ENCODE data around the genes MYO7A and CLNS1A.

DNA sequence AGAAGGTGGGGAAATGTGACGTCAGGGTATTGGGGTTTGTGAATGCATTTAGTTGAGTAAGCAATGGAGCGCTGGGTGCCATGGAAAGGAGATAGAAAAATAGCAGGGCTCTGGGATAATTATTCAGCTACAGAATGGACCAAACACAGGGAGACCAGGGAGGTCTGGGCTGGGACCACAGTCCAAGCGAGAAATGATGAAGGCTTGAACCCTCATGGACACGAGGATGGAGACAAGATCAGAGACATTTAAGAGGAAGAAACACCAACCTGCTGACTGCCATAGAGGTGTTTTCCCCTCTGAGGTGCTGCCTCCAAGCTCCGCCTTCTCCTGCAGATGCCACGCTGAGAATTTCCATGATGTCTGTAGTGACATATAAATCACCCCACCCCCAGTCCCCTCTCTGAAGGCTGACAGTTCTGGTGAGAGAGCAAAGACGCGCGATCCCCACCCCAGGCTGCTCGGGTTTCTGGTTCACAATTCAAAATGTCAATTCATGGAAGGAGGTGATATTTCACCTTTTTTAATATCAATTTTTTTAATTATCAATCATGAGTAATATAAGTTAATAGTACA, 28.3 kb downstream of the LRRC32 start:
- CAGE, long polyA plus RNA: no peak
- RRBS: no CpG with 5 or more reads among the region's 10 CpGs

GRCh38 chr11:76669734-76670520, 620 bp downstream of the LRRC32 start:
- CAGE, long polyA plus RNA: no peak
- RRBS: 11% methylated on average over 6 of the region's 29 CpGs

GRCh38 chr11:76781734-76782527, 1.2 kb upstream of the TSKU start:
- CAGE, long polyA plus RNA: no peak
- RRBS: no CpG with 5 or more reads among the region's 5 CpGs

DNA sequence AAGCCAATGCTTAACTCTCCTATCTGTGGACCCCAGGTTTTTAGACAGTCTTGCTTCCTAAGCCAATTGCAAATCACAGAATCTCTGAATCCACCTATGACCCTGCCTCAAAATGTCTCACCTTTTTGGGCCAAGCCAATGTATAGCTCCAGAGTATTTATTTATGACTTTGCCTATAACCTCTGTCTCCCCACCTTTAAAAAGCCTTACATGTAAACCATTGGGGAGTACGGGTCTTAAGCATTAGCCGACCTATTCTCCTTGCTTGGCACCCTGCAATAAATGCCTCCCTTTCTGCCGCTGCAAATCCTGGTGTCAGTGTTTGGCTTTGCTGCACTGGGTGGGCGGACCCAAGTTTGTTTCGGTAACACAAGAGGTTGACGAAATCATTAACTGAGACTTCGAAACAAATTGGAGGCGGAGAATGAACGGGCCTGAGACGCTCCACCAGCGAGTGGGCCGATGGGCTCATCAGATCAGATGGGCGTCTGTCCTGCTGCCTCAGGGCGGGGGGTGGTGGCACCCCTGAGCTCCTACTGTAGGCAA, 1.1 kb upstream of the CAPN5 start:
- CAGE, long polyA plus RNA: no peak
- RRBS: no CpG with 5 or more reads among the region's 14 CpGs

DNA sequence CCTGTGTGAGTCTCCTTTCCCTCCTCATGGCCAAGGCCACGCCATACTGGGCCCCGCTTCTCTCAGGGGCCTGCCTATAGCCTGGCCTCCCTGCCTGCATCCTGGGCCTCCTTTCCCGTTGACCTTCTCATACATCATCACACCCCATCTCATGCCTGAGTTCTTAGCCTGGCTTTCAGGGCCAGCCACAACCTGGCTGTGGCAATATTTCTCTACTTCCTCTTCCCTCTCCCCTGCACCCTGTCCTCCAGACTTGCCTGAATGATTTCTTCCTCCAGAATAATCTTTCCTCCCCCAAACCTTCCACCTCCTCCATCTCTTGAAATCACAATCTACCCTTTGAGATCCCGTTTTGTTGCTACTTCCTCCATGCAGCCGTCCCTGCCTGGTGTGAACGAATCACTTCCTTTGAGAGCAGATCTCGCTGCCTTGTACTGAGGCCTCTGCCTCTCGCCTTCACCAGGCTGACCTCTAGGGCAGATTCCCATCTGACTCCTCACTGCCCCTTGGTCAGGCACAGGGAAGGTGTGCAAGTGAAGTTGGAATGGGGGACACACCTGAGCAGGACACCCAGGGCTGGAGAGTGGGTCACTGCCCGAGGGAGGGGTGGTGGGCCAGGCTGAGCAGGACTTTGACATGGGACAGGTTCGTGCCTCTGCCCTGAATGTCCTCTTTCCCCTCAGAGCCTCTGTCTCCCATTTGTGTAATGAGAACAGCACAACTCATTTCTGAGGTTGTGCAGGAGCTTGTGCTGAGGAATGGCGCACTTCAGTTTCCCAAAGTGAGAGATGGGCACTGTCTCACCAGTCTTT, 5.4 kb downstream of the CAPN5 start:
- CAGE, long polyA plus RNA: no peak
- RRBS: no CpG with 5 or more reads among the region's 11 CpGs

- CAGE, long polyA plus RNA: no peak
- RRBS: 31% methylated on average over 5 of the region's 13 CpGs
Measured at GRCh38 chr11:77082848-77083480, 16.2 kb downstream of the CAPN5 start.

- CAGE, long polyA plus RNA: no peak
- RRBS: no CpG with 5 or more reads among the region's 19 CpGs
Measured at GRCh38 chr11:77127966-77128708, at the start of gene MYO7A. MYO7A (plus strand) TSS chr11:77128246.

- CAGE, long polyA plus RNA: no peak
- RRBS: no CpG with 5 or more reads among the region's 3 CpGs
Measured at GRCh38 chr11:77284853-77285329, 16.6 kb downstream of the GDPD4 start.

GRCh38 chr11:77411201-77411644, 62.7 kb downstream of the PAK1 start:
- CAGE, long polyA plus RNA: no peak
- RRBS: no CpG with 5 or more reads among the region's 5 CpGs

DNA sequence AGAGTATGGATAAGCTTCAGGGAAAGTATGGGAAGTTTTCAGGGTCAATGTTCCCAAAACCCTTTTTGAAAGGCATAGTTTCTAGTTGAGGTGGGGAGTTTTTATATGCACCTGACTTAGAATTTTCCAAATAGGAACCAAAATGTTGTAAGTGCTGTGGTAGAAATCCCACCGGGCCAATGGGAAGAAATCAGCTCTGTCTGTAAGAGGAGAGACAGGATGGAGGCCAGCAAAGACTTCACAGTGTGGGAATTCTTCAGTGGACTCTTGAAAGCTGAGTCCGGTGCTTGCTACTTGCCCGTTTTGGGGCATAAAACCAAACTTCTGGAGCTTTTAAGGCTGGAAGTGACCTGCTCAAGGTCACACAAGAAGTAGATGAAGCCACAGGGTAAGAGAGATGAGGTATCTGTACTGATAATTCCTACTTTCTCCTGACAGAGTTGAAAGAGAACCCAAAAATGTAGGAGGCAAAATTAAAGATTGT, 1.6 kb downstream of the PAK1 start:
- CAGE, long polyA plus RNA: no peak
- RRBS: 80% methylated on average over 2 of the region's 3 CpGs

GRCh38 chr11:77637335-77638232, at the start of gene CLNS1A:
CLNS1A (minus strand) TSS chr11:77637794.
- CAGE, long polyA plus RNA: start-site peak on the minus strand at chr11:77637758-77637788, 75 and 62 reads in 2 replicates
- RRBS: 1% methylated on average over 6 of the region's 41 CpGs

GRCh38 chr11:77700678-77701598, 63.3 kb upstream of the CLNS1A start:
- CAGE, long polyA plus RNA: no peak
- RRBS: no CpG with 5 or more reads among the region's 7 CpGs

DNA sequence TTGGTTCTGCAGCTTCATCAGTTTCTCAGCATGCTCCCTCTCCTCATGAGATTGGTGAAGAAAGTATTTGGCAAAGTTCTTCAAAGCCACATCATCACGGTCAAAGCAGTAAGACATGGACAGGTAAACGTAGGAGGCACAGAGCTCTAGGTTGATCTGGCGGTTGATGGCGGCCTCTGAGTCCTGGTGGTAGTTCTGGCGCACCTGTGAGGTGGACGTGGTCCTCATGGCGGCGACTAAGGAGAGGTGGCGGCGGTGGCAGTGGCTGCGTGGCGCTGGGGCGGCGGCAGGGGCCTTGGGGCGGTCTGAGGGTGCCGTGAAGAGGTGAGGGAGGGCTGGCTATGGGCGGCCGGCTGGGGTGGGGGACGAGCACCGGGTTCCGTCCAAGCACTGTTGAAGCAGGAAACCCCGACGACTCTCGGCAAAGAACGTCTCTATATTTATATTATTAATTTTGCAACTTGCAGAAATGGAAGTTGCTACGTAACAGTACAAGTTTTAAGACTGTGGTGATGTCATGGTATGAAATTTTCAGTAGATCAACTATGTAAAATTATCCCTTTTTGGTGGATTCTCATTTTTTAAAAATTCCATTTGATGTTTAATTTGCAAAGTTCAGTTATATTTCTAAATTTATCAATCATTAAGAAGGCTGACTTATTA, 85.6 kb downstream of the RSF1 start:
- CAGE, long polyA plus RNA: no peak
- RRBS: no CpG with 5 or more reads among the region's 26 CpGs

DNA sequence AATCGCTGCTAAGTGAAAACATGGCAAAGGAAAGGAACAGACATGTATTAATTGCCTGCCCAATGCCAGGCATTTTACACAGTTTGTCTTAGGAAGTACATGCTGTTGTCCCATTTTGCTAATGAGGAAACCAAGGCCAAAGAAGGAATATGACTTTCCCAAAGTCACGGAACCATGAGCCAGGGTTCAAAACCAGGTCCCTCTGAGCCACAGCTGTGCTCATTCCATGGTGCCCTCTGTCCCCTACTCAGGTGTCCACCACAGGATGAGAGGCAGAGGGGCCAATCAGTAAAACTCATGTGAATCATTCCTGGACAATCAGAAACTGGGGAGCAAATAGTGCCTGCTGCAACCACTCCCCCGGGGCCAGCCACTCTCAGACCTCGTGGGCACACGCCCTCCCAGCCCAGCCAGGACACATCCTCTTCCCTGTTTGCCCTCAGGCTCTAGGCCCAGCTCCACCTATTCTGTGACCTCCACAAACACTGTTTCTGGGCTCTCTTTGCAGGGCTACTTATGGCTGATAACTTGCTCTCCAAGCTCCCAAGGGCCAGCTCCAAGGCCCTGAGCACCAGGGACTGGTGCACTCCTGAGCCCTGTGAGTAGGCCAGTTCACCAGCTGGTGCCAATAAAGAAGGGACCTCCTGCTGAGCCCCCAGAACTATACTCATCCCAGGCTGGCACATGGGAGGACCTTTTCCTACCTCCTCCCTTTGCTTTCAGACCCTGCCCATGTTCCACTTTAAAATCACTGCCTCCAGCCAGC, 14.0 kb upstream of the KCTD14 start:
- CAGE, long polyA plus RNA: no peak
- RRBS: no CpG with 5 or more reads among the region's 5 CpGs

GRCh38 chr11:78138720-78139243, 644 bp downstream of the ALG8 start:
- CAGE, long polyA plus RNA: no peak
- RRBS: no CpG with 5 or more reads among the region's 7 CpGs

DNA sequence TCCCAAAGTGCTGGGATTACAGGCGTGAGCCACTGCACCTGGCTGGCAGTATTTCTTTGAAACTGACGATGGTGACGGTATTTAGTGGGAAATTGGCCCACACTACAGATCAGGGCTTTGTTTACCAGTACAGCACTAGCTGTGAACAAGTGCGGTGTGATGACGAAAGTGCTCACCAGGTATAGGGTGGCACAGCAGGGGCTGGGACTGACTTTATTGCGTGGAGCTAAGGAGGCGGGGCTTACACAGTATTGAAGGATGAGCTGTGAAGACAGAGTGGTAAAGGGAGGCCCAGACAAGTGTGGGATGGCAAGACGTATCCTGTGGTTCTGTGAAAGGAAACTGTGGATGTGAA, 20.3 kb downstream of the KCTD21 start:
- CAGE, long polyA plus RNA: no peak
- RRBS: no CpG with 5 or more reads among the region's 8 CpGs

GRCh38 chr11:78215853-78216471, 27.2 kb downstream of the USP35 start:
- CAGE, long polyA plus RNA: no peak
- RRBS: no CpG with 5 or more reads among the region's 5 CpGs

- CAGE, long polyA plus RNA: no peak
- RRBS: no CpG with 5 or more reads among the region's 2 CpGs
Measured at GRCh38 chr11:78230428-78230870, 41.7 kb downstream of the USP35 start.

DNA sequence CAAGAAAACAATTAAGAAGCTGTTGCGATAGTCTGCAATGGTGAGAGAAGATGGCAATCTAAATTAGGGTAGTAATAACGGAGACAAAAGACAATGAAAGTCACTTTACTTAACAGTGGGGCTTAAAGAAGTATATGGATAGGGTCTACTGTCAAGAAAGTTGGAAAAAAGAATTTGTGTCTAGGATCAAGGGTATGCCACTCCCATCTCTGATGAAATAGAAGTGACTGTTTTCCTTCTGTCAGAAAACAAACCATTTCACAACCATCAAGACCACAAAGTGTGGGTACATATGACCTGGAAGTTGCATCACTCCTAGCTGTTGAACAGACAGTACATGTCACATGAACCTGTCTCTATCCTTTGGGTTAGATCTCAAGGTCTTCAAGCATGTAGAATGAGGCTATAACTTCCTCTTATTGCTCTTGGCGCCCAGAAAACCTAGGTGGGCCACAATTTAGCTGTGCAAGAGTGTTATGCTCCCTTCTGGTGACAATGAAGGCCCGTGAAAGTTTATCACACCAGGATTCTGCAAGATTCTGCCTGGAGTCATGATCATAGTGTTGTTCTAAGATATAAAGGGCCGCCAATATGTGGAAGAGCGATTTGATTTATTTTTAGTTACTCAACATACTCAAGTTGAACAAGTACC, 101.5 kb downstream of the USP35 start:
- CAGE, long polyA plus RNA: no peak
- RRBS: no CpG with 5 or more reads among the region's 6 CpGs

- CAGE, long polyA plus RNA: no peak
- RRBS: no CpG with 5 or more reads among the region's 6 CpGs
Measured at GRCh38 chr11:78310532-78310863, 107.1 kb downstream of the GAB2 start.